ENCODE data around the genes ZNF630, PCSK1N, GAGE13 and CCNB3.

DNA sequence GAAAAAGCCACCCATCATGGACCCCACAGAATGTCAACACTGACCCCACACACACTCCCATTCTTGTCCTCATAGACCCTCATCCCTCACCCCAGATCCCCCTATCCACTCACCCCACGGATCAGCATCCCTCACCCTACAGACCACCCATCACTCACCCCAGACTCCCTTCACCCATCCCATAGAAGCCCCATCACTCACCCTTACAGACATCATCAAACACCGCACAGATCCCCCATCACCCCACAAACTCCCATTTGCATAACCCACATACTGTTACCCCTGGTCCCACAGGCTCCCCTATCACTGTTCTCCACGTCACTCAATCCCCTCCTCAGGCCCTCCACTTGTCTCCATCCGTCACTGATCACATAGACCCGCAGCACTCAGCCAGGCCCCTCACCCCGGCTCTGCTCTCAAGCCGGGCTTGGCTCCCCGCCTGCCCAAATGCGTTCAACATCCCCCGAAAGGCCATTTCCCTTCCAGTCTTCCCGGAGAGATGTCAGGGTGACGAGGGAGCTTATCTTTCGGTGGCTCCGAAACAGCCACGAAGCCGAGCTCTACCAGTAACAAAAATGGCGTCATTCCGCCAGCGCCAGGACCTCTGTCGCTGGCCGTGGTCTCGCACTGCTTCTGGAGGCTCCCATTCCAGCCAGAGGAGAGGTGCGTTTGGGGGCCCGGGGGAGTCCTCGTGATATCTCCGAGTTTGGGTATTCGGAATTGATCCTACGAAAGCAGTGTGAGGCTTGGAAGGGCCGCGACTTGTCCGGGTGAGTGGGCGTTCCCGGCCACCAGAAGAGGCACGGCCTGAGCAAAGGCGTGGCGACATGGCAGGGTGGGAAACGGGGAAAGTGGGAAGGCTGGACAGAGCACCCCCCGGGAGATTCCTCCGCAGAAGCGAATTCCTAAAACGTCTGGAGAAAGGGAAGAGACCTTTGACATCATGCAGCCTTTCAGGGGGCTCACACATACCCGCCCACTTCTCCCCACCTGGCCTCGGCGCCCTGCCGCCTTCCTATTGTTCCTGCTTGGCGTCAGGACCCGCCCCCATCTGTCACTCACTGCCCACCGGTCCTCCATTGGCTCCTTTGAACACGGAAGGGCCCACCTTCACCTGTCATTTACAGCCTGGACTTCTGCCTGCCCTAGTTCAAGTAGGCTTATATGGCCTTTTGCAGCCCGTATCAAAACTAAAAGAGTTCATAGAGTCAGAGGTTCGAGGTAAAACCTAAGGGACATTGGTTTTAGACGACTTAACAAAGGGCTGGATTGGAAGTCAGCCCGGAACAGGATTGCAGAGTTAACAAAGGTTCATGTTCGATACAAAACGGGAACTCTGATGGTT is at the start of gene ZNF630:
ZNF630 (minus strand) TSS at position 777 of the 1,345 bp plus-strand sequence.
- RRBS, result 2% methylated on average over 16 of the region's 55 CpGs

- RRBS, result no CpG with 5 or more reads among the region's 9 CpGs
These were observed 22.6 kb upstream of the SPACA5B start for GRCh38 chrX:48107710-48108252.

- RRBS, result 2% methylated on average over 24 of the region's 47 CpGs
These were observed 6.8 kb upstream of the WAS start for GRCh38 chrX:48676516-48677505.

DNA sequence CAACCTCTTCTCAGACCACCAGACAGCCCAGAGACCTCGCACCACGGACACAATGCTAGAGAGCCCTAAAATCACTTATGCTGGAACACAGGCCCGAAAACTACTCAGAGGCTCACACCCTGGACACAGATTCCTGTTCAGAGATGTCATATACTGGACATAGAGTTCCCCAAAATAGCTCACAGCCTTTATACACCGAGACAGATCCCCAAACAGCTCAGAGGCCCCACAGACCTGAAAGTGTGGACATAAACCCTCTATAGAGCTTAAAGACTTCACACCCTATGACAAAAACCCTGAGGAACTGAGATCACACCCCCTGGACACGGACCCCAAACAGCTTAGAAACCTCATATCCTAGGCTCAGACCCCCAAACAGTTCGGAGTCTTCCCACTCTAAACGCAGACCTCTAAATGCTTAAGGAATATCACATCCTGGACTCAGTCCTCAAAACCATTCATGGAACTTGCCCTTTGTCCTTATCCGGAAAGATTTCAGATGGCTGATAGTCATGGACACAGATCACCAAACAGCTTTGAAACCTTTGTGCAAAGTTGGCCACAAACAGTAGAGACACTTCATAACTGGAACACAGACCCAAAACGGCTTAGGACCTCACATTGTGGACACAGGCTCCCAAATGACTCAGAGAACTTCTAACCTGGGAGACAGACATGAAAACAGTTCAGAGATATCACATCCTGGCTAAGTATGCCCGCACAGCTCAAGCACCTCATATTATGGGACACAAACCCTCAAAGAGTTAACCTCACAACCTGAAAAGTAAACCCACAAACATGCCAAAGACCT is 15.3 kb downstream of the SUV39H1 start:
- RRBS, result no CpG with 5 or more reads among the region's 10 CpGs

DNA sequence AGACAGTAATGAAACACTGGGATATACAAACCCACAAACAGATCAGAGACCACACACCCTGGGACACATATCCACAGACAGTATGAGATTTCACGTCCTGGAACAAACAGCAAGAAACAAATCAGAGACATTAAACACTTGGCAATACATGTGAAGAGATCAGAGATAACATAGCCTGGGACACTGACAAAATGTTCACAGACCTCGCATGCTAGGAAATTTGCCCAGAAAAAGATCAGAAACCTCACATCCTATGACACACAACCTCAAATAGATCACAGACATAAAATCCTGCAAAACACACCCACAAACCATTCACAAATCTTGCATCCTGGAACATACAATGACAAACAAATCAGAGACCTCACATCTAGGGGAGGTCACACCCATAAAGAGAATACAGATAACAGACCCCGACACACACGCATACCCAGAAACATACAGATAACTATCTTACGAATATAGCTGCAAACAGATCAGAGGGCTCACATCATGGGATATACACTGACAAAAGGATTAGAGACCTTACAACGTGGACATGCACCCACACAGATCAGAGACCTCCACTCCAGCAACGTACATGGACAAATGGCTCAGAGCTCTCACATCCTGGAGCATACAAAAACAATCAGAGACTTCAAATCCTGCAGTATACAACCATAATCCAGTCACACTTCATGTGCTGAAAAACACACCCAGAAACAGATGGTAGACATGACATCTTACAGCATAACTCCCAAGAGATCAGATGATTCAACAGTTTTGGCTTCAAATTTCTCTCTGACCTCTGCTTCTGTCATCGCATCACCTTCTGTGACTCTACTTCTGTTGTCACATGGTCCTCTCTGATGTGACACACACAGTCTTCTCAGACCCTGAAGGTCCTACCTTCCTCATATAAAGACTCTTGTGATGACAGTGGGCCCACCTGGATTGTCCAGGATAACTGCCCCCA is 18.3 kb downstream of the SUV39H1 start:
- RRBS, result no CpG with 5 or more reads among the region's 8 CpGs

- RRBS, result 1% methylated on average over 8 of the region's 61 CpGs
These were observed 24.3 kb upstream of the GLOD5 start for GRCh38 chrX:48736880-48738097.

- RRBS, result no CpG with 5 or more reads among the region's 17 CpGs
These were observed 1.4 kb downstream of the GATA1 start for GRCh38 chrX:48787469-48788497.

GRCh38 chrX:48802298-48803165 is 665 bp downstream of the HDAC6 start:
- RRBS, result 1% methylated on average over 5 of the region's 28 CpGs

DNA sequence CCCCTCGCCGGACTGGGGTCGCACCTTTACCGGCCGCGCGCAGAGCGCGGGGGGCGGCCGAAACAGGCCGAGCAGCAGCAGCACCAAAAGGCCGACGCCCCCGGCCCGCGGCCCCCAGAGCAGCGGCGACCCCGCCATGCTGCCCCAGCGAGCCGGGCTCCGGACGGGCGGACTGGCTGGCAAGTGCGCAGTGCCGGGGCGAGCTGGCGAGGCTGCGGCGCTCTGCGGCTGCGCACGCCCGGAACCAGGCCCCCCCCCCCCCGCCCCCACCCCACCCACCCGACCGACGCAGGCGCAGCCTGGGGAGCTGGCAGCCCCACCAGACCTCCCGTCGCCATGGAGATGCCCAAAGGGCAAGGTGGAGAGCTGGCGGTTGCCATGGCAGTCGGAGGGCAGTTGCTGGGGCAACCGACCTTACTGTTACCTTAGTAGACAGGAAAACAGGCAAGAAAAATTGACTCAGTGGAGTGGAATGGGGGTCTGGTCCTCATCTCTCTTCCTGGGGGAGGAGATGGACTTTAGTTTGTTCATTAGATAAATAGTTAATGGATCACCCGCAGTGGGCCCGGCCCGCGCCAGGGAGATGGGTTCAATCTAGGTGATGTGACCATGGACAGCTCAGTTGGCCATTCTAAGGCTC is at the start of gene PCSK1N:
PCSK1N (minus strand) TSS at position 216 of the 640 bp plus-strand sequence.
- RRBS, result 3% methylated on average over 28 of the region's 49 CpGs

DNA sequence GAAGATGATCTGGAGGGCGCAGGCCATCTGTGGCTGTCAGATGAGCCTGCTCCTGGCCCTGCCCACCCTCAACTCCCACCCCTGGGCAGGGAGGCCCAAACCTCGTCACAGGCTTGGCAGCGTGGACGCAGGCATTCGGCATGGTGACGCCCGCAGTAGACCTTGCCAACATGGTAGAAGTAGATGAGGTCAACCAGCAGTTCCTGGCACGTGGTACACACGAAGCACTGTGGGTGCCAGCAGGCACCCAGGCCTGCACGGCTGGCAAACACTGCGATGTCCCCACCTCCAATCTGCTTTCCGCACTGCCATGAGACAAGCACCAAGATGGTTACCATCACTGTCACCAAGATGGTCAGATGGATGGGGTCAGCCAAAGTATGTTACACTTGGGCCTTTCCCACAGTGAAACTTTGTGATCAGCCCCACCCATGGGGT is 6.5 kb downstream of the PLP2 start:
- RRBS, result no CpG with 5 or more reads among the region's 12 CpGs

DNA sequence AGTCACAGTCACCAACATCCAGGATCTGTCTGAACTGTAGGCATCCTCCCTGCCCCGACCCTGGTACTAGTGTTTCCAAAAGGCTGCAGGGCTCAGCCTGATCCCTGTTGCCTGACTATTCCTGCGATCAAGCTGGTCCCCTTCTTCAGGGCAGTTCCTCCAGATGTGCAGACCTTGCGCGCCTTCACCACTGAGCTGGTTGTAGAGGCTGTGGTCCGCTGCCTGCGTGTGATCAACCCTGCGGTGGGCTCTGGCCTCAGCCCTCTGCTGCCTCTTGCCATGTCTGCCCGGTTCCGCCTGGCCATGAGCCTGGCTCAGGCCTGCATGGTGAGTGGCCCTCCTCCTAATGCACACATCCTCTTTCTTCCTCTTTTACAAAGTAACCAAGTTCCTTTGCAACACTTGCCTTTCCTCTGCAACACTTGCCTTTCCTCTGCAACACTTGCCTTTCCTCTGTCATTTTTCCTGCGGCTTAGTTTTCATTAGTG is 1.7 kb downstream of the CCDC22 start:
- RRBS, result no CpG with 5 or more reads among the region's 10 CpGs

- RRBS, result no CpG with 5 or more reads among the region's 17 CpGs
These were observed 12.9 kb downstream of the CCDC22 start for GRCh38 chrX:49248170-49248605.

DNA sequence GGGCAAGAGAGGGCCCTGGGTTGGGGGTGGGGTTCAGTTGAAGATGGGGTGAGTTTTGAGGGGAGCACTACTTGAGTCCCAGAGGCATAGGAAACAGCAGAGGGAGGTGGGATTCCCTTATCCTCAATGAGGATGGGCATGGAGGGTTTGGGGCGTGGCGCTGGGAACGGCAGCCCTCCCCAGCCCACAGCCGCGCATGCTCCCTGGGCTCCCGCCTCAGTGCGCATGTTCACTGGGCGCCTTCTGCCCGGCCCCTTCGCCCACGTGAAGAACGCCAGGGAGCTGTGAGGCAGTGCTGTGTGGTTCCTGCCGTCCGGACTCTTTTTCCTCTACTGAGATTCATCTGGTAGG is at the start of gene GAGE13:
GAGE13 (plus strand) TSS at position 239 of the 351 bp plus-strand sequence.
- RRBS, result no CpG with 5 or more reads among the region's 14 CpGs

- RRBS, result no CpG with 5 or more reads among the region's 3 CpGs
These were observed 11.7 kb downstream of the PAGE4 start for GRCh38 chrX:49840815-49841286.

DNA sequence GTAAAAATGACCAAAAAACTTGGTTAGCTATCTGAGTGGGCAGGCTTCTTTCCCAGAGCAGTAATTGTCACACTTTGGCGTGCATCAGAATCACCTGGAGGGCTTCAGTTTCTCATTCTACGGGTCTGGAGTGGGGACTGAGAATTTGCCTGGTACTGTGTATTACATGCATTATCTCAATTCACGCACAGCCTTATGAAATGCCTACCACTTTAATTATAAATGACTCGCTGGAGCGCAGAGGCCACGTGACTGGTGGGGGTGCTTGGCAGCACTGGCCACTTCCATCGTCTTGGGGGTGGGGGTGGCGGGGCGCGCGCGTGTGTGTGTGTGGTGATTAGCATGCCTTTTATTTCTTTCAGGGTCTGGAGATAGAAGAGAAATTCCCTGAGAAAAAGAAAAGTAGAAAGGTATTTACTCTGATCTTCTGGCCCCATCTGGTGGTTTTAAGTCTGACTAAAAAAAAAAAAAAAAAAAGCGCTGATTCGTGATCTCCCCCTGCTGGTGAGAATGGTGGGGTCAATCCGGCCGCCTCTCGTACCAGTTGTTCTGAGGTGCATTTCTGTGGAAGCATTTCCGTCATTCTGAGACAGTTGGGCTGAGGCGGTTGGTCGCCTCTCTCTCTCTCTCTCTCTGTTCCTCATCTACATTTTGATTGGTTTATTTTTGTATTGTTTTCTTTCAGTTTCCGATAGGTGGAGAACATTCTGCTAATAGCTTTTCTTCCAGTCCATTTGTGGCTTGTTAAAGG is at the start of gene CCNB3:
CCNB3 (plus strand) TSS at position 565 of the 751 bp plus-strand sequence.
- RRBS, result no CpG with 5 or more reads among the region's 21 CpGs

GRCh38 chrX:50431423-50431977 is 39.1 kb downstream of the DGKK start:
- RRBS, result no CpG with 5 or more reads among the region's 4 CpGs

- RRBS, result no CpG with 5 or more reads among the region's 1 CpG
These were observed 124.0 kb upstream of the DGKK start for GRCh38 chrX:50594538-50595022.

DNA sequence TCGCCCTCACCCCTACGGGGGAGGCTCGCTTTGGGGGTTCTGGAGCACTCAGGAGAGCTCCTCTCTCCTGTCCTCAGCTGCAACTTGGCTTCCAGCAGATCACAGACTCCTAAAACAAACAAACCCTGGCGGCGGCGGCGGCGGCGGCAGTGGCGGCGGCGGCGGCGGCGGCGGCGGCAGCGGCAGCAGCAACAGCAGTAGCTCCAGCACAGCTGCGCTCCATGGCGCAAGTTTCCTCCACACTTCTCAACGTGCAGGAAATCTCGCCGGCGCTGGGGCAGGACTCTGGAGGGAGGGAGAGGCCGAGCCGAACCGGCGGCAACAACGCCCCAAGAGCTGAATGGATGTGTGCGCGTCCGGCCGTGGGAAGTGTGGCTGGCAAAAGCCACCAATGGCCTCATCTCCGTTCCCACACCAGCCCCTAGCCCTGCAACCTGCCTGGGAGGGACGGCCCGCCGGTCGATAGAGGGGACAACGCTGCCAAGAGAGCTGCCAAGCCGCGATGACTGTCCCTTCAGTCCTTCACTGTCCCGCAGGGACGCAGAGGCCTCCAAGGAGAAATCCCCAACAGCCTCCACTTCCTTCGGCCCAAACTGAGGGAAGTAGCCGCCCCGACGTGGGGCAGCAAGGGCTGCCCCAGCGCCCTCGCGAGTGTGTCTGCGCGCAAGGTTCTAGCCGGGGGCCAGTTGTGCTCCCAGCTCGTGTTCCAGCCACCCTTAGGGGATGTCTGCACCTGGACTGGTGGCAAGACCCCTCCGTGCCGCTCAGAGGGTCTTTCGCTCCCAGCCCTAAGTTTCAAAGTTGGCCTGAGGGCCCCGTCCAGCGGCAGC is 769 bp downstream of the SHROOM4 start:
- RRBS, result 5% methylated on average over 10 of the region's 59 CpGs

DNA sequence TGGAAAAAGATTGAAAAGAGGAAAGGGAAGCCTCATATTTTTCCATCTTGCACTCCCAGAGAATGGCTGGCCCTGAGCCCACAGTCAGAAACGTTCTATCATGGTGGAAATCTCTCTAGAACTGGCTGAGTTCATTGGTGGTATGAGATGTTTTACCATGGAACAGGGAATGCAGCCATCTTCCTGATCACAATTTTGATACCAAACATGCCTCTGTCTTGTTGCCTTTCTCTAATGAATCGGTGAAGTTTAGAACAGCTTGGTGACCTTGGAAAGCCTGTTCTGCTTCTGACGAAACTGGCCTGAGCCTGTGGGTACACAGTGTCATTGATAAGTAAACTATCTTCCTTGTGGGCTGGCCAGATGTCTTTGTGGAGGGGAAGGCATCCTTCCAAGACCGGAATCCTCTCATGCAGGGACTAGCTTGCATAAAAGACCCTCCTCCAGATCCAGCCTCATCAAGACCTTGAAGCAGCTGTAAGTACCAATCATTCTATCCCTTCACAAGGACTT is 7.1 kb upstream of the NUDT10 start:
- RRBS, result no CpG with 5 or more reads among the region's 4 CpGs

DNA sequence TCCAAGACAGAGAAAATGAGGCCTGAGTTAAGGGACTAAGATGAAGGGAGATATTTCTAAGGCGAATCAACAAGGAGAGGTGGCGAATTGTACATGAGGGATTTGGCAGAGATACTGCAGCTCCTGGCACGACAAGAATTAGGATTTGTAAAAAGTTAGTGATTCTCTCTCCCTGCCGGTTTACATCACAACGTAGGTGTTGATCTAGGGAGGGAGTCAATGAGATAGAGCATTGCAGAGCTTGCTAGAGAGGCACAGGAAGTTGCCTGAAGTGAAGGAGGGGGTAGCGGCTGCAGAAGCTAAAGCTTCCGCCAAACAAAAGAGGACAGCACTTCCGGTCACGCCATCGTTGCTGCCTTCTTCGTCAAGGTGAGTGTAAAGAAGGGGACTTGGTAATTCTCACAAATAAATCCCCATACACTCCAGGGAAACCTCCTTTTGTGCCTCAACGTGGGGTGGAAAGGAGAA is 59.5 kb downstream of the GSPT2 start:
- RRBS, result no CpG with 5 or more reads among the region's 12 CpGs

Data from non-pigmented ciliary epithelial cell (primary cell).